Pulmonary lymph node (tissue), 1 donor: Measurements from ENCODE around the gene CCR1.

DNA sequence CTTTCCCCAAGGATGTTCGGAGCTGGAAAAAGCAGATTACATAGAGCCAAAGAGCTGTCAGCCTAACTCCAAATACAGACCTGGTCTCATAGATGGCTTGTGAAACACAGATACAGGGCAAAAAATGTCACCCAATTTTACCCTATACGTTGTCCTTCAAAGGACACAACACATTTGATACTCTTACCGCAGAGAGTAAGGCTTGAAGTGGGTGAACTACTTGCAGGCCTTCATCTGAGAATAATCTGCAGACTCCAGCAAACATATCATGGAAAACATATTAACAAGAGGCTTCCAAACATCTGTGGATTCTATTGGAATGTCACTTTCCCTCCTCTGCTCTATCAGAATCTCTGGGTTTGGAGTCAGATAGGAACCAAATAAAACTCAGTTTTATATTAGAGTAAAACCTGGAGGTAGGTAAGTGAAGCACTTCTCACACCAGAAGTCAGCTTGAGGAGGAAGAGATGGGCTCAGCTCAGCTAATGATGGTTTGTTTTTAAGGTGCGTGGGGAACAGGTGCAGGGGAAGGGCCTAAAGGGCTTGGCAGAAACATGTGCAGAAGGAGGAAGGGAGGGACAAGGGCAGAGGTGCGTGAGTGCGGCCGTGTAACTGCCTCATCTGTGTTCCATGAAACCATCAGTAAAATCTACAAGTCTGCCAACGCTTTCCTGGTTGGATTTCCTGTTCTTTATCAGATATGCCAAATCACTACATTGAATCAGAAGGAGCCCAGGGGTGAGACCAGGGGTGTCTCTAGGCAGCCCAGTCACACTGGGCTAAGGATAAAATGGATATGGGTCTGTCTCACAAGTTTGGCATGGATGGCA, 20.1 kb downstream of the FYCO1 start:
- PRO-cap: no peak

GRCh38 chr3:46089086-46090052, 62.1 kb upstream of the XCR1 start:
- PRO-cap: no peak

GRCh38 chr3:46110943-46111334, 83.7 kb upstream of the XCR1 start:
- PRO-cap: no peak

DNA sequence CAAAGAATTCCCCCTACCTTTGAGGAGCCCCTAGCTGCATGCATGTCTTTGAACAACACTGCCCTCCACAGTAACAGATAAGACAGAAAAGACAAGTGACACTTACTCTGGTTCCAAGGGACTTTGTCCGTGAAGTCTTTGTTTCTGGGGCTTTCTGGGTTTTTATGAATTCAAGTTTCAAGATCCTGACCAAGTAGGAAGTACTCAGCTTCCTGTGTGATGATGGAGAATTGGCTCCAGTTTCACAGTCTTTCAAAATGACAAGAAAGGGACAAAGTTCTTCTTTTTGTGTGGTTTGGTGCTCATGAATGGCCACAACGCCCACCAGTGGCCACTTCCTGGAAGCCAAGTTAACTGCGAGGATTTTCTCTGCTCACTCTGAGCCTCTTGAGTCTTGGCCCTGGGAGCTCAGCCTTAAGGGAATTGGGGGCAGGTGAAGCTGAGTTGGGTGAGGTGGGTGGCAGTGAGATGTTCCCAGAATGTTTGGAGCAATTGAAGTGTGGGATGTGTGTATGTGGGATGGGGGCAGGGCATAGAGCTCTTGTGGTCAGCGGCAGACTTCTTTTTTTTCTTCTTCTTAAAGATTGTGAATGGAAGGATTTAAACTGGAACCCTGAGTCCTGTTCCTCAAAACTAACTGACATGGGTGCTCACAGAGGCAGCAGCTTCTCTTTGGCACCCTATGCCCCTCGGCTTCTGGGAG, at the start of gene CCR1:
Gene CCR1, minus strand, starts transcription at position 138 of the 703 bp plus-strand sequence.
- PRO-cap: unidirectional peak, minus-strand start at position 259 of the sequence

GRCh38 chr3:46505784-46506317, 8.1 kb downstream of the RTP3 start:
- PRO-cap: no peak

DNA sequence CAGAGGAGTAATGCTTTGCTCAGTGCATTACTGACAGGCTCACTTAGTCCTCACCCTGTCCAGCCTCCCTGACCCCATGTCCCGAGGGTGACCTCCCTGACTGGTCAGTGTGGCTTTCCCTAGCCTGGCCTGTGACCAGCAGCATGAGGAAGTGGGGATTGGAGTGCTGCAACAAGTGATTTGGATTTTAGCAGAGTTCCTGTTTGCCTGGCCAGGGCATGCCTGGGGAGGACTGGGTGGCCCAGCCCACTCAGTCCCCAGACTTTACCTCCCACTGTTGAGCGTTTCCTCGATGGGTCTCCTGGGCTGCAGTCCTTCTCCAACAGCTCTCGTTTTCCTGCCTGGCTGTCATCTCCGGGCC, 1.3 kb upstream of the TMIE start:
- PRO-cap: no peak

- PRO-cap: no peak
Observed at GRCh38 chr3:46931553-46932099, 44.9 kb downstream of the CCDC12 start.

- PRO-cap: no peak
Observed at GRCh38 chr3:46959804-46960872, 16.4 kb downstream of the CCDC12 start.

DNA sequence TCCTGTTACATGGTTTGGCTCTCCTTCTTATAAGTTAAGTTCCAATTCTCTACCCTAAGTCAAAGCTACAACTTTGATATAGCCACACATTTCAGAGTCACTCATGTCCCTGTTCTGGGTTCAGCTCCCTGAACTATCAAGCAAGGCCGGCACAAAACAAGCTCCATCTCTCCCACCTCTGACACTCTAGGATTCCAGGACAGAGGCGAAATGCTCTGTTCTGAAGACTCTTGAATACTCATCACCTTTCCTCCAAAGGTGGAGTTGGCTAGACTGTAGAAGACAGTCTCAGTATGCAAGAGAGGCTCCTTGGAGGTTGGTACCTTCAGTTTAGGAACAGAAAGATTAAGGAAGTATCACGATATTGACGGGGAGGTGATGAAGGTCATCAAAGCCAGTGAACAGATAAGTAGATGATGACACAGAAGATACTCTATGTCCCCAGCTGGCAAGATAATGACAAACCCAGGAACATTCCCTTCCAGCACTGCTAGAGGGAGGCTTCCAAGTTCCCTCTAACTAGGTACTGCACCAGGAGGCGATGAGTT, 40.6 kb downstream of the NBEAL2 start:
- PRO-cap: no peak

DNA sequence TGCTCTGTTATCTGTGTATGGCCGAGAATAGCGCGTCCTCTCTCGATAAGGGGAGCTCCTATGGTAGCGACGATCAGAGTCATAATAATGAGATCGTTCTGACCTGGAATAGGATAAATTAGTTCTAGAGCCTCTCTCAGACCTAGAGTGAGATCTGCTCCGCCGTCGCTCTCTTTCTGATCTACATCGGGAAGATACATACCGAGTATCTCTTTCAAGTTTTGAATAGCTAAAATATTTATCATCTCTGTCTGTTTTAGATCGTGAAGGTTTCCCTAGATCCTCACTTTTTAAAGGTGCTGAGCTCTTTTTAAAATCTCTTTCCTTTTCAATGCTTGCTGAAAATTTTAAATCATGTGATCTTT, 40.7 kb downstream of the SETD2 start:
- PRO-cap: no peak

DNA sequence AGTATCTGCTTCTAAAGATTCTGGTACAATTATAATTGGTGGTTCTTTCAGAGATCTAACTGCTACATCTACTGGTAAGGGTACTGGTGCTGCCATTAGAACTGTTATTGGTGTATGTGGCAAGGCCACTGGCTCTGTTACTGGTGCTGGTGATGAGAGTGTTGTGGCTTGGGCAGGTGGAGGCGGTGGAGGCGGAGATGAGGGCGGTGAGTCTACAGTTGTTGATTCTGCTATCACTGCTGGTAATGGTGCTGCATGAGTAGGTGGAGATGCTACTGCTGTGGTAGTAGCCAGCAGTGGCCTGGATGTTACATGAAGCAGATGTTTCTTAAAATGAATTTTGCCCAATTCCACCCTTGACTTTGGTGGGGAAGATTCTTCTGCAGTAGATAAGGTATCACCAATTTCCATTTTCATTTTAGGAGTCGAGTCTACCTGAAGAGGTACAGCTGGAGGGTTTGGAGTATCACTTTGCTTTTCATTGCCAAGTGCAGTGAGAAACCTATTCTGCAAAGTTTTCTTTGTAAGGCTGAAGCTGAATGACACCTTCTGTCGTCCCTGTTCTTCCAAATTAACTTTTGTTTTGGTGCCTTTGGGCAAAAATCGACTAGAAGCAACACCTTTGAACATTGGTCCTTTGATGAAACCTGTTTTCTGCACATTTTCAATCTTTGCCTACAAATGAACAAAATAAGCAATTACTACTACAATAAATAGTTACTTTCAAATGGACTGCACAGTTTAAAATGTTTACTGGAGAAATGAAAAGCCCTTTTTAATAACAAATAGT, 39.8 kb downstream of the SETD2 start:
- PRO-cap: no peak

- PRO-cap: no peak
Observed at GRCh38 chr3:47188057-47188256, 24.0 kb upstream of the SETD2 start.

- PRO-cap: no peak
Observed at GRCh38 chr3:47362481-47363183, 18.2 kb upstream of the PTPN23 start.

GRCh38 chr3:47406115-47406996, 25.5 kb downstream of the PTPN23 start:
- PRO-cap: no peak

DNA sequence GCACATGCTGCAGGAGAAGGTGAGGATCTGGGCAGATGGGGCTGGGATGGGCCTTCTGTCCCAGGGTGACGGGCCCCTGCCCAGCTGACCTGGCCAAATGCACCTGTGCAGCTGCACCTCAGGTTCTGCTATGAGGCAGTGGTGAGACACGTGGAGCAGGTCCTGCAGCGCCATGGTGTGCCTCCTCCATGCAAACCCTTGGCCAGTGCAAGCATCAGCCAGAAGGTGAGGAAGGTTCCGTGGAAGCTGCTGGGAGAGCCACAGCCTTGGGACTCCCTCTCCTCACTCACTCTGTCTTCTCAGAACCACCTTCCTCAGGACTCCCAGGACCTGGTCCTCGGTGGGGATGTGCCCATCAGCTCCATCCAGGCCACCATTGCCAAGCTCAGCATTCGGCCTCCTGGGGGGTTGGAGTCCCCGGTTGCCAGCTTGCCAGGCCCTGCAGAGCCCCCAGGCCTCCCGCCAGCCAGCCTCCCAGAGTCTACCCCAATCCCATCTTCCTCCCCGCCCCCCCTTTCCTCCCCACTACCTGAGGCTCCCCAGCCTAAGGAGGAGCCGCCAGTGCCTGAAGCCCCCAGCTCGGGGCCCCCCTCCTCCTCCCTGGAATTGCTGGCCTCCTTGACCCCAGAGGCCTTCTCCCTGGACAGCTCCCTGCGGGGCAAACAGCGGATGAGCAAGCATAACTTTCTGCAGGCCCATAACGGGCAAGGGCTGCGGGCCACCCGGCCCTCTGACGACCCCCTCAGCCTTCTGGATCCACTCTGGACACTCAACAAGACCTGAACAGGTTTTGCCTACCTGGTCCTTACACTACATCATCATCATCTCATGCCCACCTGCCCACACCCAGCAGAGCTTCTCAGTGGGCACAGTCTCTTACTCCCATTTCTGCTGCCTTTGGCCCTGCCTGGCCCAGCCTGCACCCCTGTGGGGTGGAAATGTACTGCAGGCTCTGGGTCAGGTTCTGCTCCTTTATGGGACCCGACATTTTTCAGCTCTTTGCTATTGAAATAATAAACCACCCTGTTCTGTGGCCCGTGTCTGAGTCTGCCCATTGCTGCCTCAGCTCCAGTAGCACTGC, 31.9 kb downstream of the PTPN23 start:
- PRO-cap: no peak

DNA sequence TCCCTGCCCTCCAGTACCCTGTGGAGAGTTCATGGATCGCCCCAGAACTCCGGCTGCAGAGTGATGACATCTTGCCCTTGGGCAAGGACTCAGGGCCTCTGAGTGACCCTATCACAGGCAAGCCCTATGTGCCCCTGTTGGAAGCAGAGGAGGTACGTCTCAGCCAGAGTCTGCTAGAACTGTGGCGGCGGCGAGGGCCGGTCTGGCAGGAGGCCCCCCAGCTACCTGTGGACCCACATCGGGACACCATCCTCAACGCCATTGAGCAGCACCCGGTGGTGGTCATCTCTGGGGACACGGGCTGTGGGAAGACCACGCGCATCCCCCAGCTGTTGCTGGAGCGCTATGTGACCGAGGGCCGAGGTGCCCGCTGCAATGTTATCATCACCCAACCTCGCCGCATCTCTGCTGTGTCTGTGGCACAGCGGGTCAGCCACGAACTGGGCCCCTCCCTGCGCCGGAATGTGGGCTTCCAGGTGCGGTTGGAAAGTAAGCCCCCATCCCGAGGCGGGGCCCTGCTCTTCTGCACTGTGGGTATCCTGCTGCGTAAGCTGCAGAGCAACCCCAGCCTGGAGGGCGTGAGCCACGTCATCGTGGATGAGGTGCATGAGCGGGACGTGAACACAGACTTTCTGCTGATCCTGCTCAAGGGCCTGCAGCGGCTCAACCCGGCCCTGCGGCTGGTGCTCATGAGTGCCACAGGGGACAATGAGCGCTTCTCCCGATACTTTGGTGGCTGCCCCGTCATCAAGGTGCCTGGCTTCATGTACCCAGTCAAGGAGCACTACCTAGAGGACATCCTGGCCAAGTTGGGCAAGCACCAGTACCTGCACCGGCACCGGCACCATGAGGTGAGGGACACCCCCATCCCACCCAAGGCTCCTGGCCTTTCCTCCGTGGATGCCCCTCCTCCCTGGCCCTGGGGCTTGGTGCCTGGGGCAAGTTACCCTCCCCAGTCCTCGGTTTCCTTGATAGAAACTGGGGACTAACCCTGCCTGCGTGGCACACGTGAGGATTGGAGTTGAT, 43.5 kb downstream of the DHX30 start:
- PRO-cap: no peak

DNA sequence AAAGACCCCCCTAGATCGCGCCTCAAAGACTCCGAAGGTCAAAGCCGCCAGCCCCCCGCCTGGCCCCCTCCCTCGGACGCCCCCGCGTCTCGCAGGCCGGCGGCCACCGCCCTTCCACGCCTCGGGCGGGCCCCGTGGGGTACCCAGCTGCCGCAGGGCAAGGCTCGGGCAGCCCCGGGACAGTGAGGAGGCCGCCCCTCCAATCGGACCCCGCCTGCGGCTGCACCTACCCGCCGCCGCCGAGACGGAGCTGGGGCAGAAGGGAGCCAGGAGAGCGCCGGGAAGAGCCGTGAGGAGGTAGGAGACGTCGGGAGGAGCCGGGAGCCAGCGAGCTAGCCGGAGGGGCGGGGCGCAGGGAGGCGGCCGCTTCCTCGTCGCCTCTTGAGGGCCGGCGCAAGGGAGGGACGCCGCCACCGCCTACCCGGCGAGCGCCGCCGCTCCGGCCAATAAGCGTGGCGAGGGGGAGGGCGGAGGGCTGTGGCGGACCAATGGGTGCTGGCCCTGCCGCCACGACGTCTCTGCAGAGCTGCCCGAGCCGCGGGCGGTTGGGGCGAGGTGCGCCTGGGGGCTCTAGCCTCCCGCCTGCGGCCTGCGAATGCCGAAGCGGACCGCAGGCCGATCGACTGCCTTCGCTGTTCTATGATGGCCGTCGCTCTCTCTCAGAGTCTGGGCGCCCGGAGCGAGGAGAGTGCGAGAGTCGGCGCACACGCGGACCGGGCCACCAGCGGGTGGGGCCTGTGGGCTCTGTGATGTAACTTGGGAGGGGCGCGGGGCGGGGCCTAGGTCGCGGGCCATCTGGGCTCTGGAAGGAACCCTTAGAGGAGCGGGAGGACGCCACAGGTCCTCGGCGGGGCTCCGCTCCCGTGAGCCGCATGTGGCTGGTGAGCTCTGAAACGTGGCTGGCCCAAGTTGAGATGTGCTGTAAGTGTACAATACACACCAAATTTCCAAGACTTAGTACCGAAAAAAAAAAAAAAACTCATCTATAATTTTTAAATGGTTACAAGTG, 72.6 kb upstream of the MAP4 start:
- PRO-cap: bidirectional peak, plus-strand start at position 523 of the sequence, minus-strand start at position 380 of the sequence; bidirectional peak, plus-strand start at position 818 of the sequence, minus-strand start at position 668 of the sequence

GRCh38 chr3:48188467-48188902, 268 bp upstream of the CDC25A start:
- PRO-cap: bidirectional peak, plus-strand start at chr3:48188644, minus-strand start at chr3:48188379

- PRO-cap: unidirectional peak, plus-strand start at chr3:48215627
Observed at GRCh38 chr3:48215294-48216409, 7.6 kb upstream of the CAMP start.

GRCh38 chr3:48328997-48329334, 4.5 kb downstream of the SPINK8 start:
- PRO-cap: no peak